Measurements from ENCODE around the gene RPIA.

- PRO-cap, result no peak
These were observed 25.4 kb upstream of the RNF103 start for GRCh38 chr2:86649004-86649560.

DNA sequence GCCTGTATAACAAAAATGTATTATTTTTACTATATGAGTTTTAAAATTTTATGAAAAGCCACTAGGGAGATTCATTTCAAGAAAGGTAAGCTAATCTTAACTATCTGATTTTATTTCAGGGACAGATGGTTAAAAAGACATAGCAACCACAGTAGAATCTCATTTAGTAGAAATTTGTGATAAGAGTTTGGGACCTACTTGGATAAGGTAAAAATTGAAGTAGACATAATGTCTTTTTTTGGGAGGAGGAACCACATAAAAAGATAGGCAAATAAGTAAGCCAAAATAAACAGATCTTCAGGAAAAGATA is 30.2 kb upstream of the RMND5A start:
- PRO-cap, result no peak

- PRO-cap, result no peak
These were observed 24.5 kb downstream of the RMND5A start for GRCh38 chr2:86744524-86745028.

DNA sequence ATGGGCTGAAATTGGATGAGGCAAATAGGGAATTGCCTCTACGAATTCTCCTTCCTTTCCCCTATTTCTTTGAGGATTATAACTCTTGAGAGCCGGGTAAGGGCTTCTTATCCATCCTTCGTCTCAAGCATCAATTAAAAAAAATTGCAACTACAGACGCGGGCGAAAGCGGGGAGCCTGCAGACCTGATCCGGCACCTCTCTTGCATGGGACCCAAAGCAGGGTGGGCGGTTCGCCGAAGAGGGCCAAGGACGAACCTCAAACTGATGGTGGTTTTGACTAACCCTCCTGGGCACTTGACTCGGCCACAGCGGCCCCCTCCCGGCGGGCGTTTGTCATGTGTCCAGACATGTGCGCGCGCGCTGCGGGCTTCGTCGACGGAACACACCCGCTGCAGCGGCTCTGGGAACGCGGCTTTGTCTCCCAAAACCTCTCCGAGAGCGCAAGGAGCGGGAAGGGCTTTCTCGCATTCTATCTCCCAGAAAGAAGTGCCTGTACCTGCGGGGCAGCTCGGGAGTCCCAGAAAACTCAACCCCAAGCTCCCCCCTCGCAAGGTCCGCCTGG is 1.9 kb downstream of the CD8A start:
- PRO-cap, result no peak

DNA sequence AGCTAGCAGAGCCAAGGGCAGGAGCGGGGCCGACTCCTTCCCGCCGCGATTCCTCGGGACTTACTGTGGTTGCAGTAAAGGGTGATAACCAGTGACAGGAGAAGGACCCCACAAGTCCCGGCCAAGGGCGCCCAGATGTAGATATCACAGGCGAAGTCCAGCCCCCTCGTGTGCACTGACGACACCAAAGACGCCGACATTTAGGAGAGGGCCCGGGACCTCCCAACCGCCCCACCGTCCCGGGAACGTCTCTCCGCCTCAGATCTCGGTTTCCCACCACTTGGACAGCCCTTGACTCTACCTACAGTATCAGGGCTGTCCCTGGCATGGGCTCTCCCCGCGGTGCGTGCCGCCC is 1.5 kb downstream of the CD8A start:
- PRO-cap, result no peak

DNA sequence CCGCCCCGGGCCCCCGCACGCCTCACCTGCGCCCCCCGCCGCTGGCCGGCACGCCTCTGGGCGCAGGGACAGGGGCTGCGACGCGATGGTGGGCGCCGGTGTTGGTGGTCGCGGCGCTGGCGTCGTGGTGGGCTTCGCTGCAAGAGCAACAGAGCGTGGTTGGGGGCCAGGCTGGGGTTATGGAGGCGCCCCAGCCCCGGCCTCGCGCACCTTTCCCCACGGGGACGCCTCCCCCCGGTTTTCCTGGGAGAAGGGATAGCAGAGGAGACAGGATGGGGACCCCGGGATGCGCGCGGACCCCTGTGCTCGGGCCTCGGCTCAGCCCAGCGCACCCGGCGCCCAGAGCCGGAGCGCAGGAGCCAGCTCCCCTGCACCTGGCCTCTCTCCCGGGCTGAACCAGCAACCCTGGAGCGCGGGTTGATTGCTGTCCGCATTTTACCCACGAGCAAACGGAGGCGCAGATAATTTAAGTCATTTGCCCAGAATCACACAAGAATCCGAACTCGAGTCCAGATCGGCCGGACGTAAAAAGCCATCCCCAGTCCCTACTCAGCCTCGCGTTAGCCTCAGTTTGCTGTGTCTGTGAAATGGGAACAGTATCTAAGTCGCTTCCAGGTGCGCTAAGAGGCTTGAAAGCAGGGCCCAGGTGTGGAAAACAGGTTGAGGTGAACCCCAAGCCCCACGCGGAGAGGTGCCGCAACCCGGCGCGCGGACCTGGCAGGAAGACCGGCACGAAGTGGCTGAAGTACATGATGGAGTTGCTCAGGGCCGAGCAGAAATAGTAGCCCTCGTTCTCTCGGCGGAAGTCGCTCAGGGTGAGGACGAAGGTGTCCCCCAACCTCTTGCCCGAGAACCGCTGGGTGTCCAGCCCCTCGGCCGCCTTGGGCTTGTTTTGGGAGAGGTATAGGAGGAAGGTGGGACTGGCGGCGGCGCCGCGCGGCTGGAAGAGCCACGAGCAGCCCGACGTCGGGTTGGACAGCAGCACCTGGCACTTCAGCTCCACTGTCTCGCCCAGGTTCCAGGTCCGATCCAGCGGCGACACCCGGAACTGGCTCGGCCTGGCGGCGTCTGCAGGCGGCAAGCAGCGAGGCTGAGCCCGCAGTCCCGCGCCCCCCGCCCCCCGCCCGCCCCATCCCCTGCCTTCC is 727 bp downstream of the CD8A start:
- PRO-cap, result no peak

GRCh38 chr2:87455739-87456328 is 292.1 kb upstream of the PLGLB2 start:
- PRO-cap, result no peak

DNA sequence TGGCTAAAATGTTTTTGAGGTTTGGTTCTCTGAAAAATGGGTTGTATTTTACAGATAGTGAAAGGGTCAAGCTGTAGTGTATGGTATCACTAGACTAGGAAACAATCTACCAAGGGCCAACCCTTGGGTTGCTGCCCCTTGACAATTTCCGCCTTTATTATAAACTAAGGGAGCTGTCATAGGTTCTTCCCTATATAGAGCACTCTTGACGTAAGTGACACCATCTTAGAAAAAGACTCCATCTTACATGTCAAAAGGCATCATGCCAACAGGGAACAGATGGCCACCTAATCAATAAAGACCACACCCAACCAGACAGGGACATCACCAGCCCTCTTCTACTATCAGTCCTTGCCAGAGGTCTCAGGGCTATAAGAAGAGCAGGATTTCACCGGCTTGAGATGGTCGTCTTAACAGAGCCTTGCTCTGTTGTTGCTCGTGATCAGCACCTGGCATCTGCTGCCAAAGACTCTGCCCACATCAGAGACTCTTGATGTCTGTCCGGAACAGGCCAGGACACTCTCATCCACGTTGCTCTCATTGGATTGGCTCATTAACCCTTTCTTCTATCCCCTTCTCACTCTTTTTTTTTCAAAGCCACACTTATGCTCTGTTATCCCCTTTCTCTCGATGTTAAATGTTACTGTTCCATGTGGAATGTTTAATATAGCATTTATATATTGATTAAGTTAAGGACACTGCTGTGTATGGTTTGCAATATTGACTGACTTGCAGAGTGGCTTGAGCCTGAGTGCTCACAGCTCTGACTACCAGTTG is 231.4 kb upstream of the PLGLB2 start:
- PRO-cap, result no peak

GRCh38 chr2:87750272-87751053 is 2.6 kb downstream of the PLGLB2 start:
- PRO-cap, result no peak

DNA sequence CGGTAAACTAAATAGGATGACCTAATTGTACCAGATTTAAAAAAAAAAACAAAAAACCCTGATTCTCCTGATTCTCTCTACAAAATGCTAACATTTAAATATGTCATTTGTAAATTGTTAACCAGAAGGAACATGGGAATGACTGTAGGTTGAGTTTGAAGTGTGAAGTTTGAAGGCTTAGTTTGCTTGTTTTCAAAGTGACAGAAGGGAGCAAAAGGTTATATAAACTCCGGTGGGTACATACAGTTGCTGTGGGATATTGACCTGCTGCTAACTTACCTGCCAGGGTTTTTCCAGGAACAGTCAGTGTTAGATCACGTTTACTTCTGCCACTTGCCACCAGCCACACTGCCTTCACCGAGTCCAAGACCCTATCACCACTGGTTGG is 6.8 kb downstream of the PLGLB2 start:
- PRO-cap, result no peak

GRCh38 chr2:88127463-88127867 is 397 bp downstream of the FABP1 start:
- PRO-cap, result no peak

GRCh38 chr2:88171181-88171422 is 956 bp downstream of the THNSL2 start:
- PRO-cap, result no peak

DNA sequence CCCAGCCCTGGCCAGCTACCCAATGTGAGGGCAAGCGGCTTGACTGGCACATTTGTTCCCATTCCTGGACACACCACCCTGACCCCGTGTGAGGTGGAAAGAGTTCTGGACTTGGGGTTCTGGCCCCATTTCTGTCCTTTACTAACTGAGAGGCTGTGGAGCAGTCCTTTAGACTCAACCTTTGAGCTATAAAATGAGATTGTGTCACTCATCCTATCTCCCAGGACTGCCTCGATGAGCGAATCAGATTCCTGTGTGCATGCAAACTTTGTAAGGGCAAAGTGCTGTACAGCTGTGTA is 9.2 kb downstream of the THNSL2 start:
- PRO-cap, result no peak

DNA sequence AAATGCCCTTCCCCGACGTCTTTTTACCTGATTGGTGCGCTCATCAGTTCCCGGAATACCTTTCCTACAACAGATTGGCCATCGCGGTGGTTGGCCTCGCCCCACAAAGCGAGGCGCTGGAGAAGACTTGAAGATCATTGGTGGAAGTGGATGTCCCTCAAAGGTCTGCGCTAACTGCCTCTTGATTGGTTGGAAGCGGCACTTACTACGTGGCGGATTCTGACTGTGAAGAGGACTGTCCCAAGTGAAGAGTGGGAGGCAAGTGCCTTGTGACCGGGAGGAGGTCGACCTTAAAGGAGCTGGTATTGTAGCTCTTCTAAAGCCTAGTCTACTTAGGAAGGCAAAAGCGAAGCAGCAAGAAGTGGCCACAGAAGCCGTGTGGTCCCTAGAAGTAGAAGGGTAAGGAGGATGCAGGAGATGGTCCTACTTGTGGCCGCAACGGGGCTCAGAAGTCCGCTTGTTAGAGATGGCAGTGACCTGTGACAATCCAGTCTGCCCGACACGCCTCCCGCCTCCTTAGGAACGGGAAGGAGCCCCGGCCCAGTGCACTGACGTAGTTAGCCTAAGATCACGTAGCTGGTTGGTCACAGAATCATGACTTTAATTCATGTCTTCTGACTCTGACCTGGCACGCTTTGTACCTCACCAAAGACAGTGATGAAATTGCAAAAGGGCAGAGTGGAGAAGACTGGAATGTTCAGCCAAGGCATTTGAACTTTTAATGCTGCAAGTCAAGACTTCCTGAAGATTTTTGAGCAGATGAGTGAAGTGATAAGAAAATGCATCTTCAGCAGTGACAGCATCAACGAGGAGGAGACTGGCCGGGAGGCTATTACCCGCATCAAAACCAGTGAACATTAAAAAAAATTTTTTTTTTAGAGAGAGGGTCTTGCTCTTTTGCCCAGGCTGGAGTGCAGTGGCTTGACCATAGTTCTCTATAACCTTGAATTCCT is 674 bp upstream of the EIF2AK3 start:
- PRO-cap, result bidirectional peak, plus-strand start at position 106 of the sequence, minus-strand start outside the sequence; unidirectional peak, plus-strand start at position 212 of the sequence; bidirectional peak, plus-strand start at position 668 of the sequence, minus-strand start at position 479 of the sequence

GRCh38 chr2:88690944-88691354 is 524 bp upstream of the RPIA start:
- PRO-cap, result no peak

DNA sequence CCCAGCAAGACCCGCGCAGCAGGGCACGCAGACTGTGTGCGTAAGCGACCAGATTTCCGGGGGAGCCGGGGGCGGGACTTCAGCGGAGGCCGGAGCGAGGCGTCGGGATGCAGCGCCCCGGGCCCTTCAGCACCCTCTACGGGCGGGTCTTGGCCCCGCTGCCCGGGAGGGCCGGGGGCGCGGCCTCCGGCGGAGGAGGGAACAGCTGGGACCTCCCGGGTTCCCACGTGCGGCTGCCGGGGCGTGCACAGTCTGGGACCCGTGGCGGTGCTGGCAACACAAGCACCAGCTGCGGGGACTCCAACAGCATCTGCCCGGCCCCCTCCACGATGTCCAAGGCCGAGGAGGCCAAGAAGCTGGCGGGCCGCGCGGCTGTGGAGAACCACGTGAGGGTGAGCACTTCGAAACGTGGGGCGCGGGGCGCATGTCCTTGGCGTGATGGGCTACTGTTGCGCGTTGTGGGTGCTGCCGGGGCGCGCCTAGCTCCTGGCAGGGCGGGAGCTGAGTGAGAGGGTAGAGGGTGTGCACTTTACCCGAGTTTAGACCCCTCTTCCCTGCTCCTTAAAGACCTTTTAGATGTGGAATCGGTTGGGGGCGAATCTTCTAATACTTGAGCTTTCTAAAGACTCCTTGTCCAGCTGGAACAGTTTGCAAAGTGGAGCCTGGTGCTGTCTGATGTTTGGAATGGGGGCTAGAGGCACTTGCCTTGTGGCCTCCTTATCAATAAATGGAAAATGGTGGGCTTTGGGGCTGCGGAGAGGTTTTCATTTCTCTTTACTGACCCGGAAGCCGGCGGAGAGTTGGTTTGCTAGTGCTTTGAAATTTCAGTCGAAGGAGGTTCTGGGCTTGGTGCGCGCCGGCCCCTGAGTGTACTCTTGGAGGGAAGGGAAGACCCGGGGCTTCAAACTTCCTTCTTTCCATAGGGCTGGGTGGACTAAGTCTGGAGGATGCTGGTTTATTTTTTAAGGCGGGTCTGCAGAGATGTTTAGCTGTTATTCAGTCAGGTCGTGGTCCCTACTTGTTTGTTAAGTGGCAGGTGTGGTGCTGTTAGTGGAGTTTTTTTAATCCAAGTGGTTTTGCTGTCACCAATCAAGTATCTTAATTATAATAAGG is at the start of gene RPIA:
Gene RPIA (plus strand): TSS at position 82 of the 1,113 bp plus-strand sequence.
- PRO-cap, result bidirectional peak, plus-strand start at position 82 of the sequence, minus-strand start outside the sequence; unidirectional peak, plus-strand start at position 250 of the sequence

GRCh38 chr2:88737309-88737683 is 45.8 kb downstream of the RPIA start:
- PRO-cap, result no peak

DNA sequence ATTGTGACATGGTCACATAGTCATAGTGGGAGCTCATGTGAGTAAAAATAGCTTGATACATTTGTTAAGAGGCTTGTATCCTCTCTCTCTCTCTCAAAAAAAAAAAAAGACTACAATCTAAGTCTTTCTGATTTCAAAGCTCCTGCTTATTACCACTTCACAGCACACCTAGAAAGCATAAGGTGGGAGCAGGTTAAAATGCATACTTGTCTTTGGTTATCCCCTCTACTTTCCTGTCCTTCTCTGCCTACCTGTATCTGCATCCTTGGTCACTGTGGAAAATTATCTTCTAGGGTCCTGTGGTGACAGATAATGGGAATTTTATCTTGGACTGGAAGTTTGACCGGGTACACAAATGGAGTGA is 46.2 kb downstream of the RPIA start:
- PRO-cap, result no peak

DNA sequence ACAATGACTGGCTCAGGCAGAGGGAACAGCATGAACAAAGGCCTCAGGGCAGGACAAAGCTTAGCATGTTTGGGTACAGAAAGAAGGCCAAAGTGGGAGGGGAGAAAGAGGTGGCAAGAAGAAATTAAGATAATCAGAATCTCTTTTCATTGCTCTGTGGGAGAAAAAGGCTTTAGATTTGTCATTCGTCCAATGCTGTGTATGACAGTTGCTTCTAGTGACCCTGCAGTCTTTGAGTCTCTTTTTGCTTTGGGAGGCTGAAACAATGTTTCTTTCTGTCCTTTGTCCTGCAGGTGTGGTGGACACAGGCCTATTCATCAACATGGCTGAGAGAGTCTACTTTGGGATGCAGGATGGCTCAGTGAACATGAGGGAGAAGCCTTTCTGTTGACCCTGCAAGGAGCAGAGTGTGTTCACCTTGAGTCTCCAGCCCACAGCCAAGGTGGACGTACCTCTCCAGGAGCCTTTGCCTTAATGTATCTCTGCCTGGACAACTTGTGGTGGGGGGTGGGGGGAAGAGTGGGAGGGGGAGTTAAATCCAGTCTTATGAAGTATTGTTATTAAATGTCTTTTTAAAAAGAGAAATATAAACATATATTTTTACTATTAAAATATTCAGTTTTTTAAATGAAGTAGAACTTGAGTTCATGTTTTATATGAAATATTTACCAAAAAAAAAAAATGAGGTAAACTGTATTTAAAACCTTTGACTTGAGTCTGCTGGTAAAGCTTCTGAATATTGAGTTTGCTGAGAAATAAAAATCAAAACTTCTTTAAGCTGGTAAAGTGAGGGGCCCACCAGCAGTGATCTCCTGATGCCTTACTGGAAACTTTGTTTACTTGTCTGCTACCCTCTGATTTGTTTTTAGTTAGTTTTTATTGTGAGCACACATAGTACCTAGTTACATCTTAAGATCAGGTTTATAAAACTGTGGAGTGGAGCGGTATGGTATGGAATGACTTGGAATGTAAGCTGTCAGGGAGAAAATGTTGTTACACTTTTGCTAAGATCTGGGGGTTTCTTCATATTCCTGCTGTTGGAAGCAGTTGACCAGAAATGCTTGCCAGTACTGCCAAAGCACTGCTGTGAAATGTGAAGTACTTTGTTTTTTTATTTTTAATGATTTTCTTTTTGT is 58.6 kb downstream of the RPIA start:
- PRO-cap, result no peak

- PRO-cap, result no peak
These were observed 164.0 kb downstream of the RPIA start for GRCh38 chr2:88855107-88856326.

Measured in parotid gland (tissue), 1 donor.